Mesenchymal stem cell of adipose (primary cell): ENCODE results near the genes ANXA1, RORB and VPS13A.

- CAGE, long polyA plus RNA = no peak
Observed at GRCh38 chr9:72827492-72828033, 125.3 kb downstream of the ALDH1A1 start.

DNA sequence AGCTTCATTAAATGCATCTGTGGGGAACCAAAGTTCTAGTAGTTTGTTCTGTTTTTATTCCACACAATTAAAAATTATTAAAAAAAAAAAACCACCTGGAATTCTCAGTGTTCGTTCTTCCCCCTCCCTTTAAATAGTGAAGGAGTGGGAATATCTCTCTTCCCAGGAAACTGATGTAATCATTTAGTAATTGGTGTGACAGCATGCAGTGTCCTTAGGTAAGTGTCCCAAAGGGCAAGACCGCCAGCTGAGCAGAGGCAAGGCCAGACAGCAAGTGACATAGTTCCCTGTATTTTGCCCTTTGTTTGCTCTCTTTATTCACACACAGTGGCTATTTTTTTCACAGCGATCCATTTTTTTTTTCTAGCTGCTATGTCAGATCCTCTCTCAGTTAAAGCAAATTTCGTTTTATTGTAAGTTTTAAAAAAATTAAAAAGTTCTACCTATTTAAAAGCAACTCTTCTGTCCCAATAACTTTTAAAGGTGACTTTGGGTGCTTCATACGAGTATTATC lies 98.0 kb upstream of the ALDH1A1 start:
- CAGE, long polyA plus RNA = no peak

DNA sequence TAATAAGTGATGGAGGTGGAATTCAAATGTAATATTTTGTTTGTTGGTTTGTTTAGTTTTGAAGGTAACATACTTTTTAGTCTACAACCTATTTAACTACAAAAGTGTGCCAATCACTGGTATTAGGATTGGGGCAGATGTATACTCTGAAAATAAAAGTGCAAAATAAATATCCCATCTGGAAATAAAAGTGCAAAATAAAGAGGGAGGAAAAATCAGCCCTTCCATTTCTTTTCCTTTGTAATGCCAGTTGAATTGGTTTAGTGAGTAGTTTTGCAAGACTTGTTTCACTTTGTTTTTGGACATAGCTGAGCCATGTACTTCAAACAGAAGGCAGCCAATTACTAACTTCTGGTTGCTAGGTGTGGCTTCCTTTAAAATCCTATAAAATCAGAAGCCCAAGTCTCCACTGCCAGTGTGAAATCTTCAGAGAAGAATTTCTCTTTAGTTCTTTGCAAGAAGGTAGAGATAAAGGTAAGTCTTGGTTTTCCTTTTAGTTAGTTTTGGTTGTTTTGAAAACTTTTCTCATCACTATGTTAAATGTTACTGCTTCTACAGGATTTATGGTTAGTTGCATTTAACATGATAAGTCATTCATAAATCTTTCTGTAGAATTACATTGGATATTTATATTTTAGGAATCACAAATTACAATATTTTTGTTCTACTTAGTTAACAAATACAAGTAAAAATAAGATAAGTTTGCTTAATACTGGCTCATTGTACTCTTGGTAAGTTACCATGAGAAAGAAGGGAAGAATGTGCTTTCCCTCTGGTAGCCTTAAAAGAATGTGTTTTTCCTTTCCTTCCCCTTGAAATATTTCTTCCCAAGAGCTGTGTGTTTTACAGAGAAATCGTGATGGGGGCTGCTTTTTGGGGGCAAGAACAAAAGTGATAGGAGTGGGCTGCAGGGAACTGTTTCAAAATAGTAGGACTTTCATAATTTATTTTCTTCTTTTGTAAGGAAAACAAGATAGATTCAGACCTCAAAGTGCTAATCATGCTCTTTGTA lies at the start of gene ANXA1:
Gene ANXA1 (plus strand): TSS at position 415 of the 1,012 bp plus-strand sequence.
- CAGE, long polyA plus RNA = no peak

DNA sequence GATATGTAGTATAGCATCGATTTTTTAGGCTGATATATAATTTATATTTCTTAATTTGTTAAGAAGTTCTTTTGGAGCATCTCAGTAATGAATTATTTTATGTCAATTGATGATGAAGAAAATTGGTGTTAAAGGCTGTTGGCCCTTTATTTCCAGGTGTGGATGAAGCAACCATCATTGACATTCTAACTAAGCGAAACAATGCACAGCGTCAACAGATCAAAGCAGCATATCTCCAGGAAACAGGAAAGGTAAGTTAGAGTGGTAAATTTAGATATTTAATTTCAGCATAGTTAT lies 7.5 kb downstream of the ANXA1 start:
- CAGE, long polyA plus RNA = no peak

DNA sequence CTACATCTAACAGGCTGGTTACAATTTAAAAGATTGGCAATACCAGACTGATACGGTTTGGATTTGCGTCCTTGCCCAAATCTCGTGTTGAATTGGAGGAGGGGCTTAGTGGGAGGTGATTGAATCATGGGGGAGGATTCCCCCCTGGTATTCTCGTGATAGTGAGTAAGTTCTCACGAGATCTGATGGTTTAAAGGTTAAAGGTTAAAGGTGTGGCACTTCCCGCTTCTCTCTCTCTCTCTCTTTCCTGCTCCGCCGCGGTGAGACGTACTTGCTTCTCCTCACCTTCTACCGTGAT lies 107.3 kb downstream of the ANXA1 start:
- CAGE, long polyA plus RNA = no peak

DNA sequence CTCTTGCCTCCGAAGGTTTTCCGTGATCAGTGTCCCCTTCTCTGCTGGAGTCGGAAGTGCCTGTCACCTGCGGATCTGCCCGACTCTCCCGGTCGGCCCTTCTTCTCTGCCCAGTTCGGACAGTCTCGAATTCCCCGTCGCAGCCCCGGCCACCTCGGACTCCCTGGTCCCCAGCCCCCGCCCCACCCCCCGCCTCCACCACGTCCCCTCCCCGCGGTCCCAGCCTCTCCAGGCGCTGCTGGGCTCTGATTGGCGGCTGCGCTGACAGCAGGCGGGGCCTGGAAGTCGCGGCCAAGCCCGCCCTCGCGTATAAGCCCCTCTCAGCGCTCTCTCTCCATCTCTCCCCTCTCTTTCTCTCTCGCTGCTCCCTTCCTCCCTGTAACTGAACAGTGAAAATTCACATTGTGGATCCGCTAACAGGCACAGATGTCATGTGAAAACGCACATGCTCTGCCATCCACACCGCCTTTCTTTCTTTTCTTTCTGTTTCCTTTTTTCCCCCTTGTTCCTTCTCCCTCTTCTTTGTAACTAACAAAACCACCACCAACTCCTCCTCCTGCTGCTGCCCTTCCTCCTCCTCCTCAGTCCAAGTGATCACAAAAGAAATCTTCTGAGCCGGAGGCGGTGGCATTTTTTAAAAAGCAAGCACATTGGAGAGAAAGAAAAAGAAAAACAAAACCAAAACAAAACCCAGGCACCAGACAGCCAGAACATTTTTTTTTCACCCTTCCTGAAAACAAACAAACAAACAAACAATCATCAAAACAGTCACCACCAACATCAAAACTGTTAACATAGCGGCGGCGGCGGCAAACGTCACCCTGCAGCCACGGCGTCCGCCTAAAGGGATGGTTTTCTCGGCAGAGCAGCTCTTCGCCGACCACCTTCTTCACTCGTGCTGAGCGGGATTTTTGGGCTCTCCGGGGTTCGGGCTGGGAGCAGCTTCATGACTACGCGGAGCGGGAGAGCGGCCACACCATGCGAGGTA lies at the start of gene RORB:
Gene RORB (plus strand): TSS at position 337 of the 988 bp plus-strand sequence.
- CAGE, long polyA plus RNA = no peak

DNA sequence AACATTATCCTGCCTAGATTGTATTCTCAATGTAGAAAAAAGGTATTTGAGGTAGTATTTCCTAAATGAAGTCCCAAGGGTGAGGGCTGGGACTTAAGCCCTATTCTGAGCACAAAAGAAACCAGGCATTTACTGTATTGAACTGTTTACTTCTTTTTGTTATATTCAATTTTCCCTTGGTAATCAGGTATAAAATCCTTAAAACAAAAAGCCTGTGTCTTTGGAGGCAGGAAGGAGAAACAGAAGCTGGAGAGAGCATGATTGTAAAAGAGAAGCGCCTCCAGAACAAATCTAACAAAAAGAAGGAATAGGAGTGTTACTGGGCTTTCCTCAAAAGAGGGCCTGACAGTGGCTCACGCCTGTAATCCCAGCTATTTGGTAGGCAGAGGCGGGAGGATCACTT lies 3.2 kb downstream of the C9orf40 start:
- CAGE, long polyA plus RNA = no peak

GRCh38 chr9:74981874-74982731 lies 29.4 kb upstream of the C9orf40 start:
- CAGE, long polyA plus RNA = no peak

- CAGE, long polyA plus RNA = no peak
Observed at GRCh38 chr9:75267736-75268074, 179.4 kb downstream of the OSTF1 start.

DNA sequence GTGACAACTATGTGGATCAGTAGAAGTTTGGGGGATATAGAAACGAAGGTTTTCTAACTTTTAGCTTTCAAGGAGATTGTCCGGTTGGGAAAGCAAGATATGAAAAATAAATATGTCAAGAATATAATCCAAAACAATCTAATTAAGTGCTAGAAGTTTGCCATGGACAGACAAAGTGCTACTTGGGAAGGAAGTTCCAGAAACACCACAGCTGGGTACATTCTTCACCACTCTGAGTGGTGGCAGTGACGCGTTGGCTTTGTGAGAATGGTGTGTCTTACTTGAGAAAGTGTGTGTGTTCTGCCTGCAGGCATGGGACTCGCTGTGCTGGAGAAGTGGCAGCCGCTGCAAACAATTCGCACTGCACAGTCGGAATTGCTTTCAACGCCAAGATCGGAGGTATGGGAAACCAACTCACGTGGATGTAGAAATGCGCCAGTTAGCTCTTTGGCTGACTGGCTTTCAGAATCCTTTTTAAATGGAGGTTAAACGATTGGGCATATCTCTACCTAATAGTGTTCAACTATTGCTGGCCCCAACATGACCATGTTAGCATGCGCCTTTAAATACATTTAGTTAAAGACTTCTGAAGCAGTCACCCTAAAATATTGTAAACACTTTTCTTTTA lies 177.3 kb downstream of the PCSK5 start:
- CAGE, long polyA plus RNA = no peak

DNA sequence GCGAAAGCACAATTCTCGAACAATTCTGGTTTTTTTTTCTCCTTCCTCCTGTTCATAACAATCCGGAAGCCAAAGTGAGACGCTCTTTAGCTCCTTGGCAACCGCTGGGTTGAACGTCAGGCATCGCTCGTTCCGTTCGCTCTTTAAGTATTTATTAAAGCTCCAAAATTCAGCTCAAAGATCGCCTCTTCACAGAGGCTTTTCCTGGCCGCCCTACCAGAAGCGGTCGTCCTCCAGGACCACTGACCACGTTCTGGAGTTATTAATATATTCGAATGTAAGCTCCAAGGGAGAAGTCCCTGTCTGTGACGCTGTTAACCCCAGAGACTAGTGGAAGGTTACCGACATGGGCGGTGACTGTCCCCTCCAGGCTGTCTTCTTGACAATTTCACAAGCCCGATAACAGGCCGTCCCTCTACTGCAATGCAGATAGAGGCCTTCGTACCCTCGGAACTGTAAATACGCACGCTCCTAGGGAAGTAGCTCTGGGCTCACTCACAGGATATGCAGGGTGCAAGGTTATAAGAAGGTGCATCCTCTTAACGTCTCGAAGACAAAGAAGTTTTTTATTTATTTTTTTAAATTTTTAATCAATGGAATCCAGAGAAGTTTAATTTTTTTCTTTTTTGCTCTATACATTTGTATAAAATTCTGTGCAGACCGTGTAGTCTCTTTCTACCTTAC lies 624 bp upstream of the RFK start:
- CAGE, long polyA plus RNA = no peak

GRCh38 chr9:76456029-76456726 lies 2.8 kb upstream of the GCNT1 start:
- CAGE, long polyA plus RNA = no peak

DNA sequence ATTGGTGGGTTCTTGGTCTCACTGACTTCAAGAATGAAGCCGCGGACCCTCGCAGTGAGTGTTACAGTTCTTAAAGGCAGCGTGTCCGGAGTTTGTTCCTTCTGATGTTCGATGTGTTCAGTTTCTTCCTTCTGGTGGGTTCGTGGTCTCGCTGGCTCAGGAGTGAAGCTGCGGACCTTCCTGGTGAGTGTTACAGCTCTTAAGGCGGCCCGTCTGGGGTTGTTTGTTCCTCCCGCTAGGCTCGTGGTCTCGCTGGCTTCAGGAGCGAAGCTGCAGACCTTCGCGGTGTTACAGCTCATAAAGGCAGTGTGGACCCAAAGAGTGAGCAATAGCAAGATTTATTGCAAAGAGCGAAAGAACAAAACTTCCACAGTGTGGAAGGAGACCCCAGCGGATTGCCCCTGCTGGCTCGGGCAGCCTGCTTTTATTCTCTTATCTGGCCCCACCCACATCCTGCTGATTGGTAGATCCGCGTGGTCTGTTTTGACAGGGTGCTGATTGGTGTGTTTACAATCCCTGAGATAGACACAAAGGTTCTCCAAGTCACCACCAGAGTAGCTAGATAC lies 64.0 kb downstream of the GCNT1 start:
- CAGE, long polyA plus RNA = no peak

DNA sequence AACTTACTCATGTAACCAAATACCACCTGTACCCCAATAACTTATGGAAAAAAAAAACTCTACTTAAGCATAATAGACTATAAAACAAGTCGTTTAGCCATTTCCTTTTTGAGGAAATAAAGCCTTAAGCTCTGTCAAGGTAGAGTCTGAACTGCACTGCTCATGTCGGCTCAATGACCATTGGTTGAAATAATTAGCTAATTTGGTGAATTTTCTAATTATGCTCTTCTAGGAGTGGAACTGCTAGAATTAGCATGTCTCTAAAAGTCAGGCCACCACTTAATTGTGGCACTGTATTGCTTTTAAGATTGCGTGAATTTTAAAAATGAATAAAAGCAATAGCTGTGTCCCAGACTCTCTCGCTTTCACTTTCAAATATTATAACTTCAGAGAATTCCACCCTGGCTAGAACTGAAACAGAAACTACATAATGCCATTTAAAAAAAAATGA lies 192.2 kb downstream of the GCNT1 start:
- CAGE, long polyA plus RNA = no peak

DNA sequence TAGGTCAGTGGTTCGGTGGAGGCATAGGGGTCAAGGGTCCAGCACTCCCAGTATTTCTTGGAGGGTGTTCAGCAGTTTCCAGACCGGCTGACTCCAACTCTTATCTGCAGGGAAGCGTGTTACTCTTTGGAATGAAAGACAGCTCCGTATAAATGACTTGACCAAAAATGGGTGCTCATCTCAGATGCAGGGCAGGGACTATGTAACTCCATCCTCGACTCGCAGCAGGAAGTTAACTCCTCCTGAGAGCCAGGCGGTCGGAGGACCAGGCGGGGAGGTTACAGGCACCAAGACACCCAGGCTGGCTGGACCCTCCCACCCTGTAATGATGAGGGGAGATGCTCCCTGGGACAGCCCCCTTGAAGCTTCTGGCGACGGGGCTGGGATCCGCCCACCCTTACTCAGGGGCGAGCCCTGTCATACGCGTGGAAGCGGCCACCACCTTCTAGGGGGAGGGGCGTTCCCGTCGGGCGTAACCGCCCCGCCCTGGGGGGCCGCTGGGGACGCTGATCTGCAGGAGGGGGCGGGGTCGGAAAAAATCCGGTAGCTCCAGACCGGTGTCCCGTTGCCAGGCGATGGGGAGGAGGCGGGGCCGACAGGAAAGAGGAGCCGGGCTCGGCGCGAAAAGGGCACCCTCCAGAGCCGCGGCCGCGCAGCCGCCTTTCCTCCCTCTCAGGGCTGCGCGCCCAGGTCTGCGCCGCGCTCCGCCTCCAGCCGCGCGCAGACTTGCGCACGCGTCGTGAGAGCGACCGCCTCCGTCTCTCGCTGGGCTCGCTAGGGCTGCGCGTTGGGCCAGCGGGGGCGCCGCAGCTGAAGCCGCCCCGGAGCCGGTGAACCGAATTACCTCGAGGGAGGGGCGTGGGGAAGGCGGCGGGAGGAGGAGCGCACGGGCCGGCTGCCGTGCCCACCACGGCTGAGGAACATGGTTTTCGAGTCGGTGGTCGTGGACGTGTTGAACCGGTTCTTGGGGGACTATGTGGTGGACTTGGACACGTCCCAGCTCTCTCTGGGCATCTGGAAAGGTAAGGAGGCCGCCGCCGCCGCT lies at the start of gene VPS13A:
Gene VPS13A (plus strand): TSS at position 752 of the 1,045 bp plus-strand sequence.
- CAGE, long polyA plus RNA = no peak

DNA sequence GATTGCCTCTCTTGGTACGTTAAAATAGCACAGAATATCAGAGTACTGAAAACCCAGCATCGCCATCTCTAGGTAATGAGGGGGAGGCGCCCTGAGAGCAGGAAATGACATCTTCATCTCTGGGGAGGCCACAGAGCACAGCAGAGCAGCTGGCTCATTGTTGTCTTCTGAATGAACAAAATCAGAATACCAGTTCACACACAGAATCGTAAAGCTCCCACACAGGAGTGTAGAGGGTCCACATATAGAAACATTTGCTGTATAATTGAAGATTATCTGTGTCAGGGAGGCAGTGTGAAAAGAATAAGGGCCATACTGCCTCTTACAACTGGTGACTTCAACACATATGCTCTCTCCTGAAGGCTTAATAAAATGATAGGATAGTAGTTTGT lies 171.9 kb downstream of the GNA14 start:
- CAGE, long polyA plus RNA = no peak

- CAGE, long polyA plus RNA = no peak
Observed at GRCh38 chr9:77647367-77648200, 538 bp downstream of the GNA14 start.

GRCh38 chr9:77807006-77807843 lies 159.1 kb upstream of the GNA14 start:
- CAGE, long polyA plus RNA = no peak

GRCh38 chr9:77858541-77859544 lies 172.8 kb downstream of the GNAQ start:
- CAGE, long polyA plus RNA = no peak

- CAGE, long polyA plus RNA = no peak
Observed at GRCh38 chr9:77891485-77892055, 140.0 kb downstream of the GNAQ start.